Measurements from ENCODE around the genes SUOX, PTGES3 and NEMP1.

- PRO-cap, result bidirectional peak, plus-strand start at chr12:55997310, minus-strand start at chr12:55997138
Observed at GRCh38 chr12:55996976-55998048, at the start of gene SUOX. SUOX (plus strand) TSS chr12:55997276.

DNA sequence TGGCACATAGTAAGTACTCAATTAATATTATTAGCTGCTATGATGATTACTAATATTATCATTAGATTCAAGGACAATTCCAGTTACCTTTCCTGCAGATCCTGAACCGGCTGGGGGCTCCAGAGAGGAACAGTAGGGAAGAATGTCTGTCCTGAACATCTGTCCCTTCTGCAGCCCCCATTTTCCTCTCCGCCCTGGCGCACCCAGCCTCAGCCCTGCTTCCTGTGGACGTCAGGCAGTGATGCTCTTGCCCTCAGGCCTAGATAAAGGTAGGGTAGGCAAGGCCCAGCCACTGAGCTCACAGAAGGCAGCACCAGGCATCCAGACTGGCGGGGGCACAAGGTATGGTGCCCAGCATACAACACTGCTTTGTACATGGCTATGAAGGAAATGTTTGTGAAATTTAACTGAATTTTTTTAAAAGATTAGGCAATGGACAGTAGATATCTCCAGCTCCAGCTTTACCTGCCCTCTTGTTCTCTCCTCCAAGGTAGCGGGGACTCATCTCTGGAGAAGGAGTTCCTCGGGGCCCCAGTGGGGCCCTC lies 3.8 kb downstream of the IKZF4 start:
- PRO-cap, result no peak

DNA sequence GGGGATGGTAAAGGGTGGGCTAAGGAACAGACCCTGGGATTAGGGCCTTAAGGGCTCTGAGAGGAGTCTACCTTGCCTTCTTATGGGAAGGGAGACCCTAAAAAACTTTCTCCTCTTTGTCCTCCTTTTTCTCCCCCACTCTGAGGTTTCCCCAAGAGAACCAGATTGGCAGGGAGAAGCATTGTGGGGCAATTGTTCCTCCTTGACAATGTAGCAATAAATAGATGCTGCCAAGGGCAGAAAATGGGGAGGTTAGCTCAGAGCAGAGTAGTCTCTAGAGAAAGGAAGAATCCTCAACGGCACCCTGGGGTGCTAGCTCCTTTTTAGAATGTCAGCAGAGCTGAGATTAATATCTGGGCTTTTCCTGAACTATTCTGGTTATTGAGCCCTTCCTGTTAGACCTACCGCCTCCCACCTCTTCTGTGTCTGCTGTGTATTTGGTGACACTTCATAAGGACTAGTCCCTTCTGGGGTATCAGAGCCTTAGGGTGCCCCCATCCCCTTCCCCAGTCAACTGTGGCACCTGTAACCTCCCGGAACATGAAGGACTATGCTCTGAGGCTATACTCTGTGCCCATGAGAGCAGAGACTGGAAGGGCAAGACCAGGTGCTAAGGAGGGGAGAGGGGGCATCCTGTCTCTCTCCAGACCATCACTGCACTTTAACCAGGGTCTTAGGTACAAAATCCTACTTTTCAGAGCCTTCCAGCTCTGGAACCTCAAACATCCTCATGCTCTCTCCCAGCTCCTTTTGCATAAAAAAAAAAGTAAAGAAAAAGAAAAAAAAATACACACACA lies 4.4 kb upstream of the RPS26 start:
- PRO-cap, result no peak

DNA sequence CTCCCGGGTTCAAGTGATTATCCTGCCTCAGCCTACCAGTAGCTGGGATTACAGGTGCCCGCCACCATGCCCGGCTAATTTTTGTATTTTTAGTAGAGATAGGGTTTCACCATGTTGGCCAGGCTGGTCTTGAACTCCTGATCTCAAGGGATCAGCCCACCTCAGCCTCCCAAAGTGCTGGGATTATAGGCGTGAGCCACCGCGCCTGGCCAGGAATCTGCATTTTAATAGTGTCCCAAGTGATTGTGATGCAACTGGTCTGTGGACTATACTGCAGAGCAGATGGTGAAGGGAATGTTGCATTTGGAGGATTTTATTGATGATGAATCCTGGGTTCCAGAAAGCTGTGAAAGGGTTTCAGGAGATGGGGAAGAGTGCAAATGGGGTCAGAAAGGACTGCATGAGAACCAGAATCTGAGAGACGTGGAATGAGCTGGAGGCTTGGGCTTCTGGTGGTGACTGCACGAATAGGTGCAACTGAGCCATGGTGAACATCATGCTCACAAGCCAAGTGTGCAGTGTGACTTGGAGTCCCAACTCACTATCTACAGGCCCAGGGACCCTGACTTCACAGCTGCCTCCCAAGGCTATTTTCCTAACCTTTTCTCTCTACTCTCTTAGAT lies 4.4 kb downstream of the RPS26 start:
- PRO-cap, result no peak

- PRO-cap, result bidirectional peak, plus-strand start at chr12:56079112, minus-strand start at chr12:56079117; bidirectional peak, plus-strand start at chr12:56079340, minus-strand start at chr12:56079390; bidirectional peak, plus-strand start at chr12:56079568, minus-strand start at chr12:56079585
Observed at GRCh38 chr12:56078791-56079689, 925 bp upstream of the ERBB3 start.

GRCh38 chr12:56103891-56104240 lies 493 bp upstream of the PA2G4 start:
- PRO-cap, result unidirectional peak, plus-strand start at chr12:56103947; bidirectional peak, plus-strand start at chr12:56104082, minus-strand start at chr12:56104203

DNA sequence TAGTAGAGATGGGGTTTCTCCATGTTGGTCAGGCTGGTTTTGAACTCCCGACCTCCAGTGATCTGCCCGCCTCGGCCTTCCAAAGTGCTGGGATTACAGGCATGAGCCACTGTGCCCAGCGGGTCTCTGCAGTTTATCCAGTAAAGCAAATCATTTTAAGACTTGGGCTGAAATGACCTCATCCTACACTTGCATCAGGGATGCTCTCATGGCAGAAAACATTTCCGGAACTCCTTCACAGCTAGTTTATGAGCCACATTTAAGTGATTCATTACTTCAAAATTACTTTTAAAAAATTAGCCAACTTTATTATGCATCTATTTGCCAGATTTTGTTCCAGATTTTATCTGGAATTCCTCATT lies 7.5 kb upstream of the SMARCC2 start:
- PRO-cap, result no peak

DNA sequence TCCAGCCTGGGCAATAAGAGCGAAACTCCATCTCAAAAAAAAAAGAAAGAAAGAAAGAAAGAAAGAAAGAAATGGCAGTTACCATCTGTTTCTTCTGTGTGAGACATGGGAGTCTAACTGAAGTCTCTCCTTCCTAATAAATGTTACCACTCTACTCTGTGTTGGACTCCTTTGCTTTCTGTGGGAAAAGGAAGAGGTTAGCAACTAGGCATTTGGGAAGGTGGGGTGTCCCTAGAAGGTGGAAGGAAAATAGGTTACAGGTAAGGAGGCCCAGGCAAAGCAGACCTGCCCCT lies 204 bp upstream of the SLC39A5 start:
- PRO-cap, result no peak

DNA sequence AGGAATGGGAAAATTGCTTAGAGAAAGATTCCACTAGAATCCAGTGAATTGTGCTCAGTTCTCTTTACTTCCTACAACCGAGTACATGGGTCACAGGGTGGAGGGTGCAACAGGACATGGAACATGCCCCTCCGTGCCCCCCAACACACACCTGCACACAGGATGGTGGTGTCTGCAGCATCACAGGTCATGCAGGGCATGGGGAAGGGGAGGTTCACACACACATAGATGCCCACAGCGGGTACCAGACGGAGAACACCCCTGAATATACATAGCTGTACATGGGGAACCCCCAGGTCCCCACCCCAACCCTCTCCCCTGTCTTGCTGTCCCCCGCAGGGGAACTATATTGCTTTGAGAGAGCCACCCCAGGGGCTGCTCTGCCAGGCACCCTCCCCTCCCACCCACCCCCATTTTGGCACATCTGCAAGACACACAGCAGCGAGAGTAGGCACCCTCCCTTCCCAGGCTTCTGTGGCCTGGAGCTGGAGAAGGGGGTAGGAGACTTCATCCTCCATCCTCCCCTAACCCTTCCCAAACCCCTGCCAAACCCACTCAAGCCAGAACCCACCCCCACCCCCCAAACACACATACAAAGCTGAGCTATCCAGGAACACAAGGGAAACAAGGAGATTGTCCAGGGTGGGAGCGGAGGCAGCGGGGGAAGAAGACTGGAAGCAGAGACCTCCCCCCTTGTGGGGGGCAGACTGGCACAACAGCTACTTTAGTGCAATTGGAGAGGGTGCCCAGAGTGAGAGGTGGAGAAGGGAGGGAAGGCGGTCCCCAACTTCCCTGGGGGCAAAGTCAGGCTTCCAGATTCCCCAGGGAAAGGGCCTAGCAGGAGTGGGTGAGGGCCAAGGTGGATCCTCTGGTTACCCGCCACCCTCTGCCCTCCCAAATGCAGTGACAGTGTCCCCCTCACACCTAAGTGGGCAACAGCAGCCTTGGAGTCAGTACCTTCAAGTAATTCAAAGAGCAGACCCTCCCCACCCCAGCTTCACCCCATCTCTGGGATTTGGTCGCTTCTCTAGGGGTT lies 8.6 kb downstream of the SLC39A5 start:
- PRO-cap, result no peak

- PRO-cap, result no peak
Observed at GRCh38 chr12:56271042-56271981, 4.6 kb downstream of the COQ10A start.

GRCh38 chr12:56449710-56450237 lies 548 bp upstream of the TIMELESS start:
- PRO-cap, result no peak

DNA sequence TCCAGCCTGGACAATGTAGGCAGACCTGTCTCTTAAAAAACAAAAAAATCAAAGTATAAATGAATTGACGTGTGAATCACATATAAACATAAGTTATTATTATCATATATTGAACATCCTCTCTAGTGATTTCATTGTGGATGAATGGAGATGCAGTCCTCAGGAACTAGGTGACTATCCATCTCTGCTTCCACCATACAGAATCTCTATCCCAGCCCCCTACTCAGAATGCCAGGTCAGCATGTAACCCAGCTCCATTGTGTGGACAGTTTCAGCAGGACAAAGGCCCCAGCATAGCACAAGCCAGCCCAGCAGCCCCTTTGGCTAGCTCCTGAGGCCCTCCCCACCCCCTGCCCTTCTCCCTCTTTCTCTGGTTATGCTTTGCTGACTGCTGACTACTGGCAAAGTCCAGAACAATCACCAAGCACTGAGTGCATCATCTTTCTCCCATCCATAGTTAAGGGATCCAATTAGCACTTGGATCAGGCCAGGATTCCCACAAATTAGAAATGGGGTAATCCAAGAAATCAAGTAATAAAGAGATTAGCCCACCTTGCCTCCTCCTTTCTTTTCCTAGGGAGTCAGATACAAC lies 5.8 kb upstream of the SPRYD4 start:
- PRO-cap, result no peak

DNA sequence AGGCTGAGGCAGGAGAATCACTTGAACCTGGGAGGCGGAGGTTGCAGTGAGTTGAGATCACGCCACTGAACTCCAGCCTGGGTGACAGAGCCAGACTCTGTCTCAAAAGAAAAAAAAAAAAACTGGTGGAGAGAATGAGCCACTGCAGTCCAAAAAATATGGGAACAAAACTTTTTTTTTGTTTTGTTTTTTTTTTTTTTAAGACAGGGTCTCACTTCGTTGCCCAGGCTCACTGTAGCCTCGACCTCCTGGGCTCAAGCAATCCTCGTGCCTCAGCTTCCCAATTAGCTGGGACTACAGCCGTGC lies 3.7 kb upstream of the SPRYD4 start:
- PRO-cap, result no peak

GRCh38 chr12:56526659-56527200 lies 5.1 kb downstream of the RBMS2 start:
- PRO-cap, result bidirectional peak, plus-strand start at chr12:56526899, minus-strand start at chr12:56526786

- PRO-cap, result bidirectional peak, plus-strand start at chr12:56688070, minus-strand start at chr12:56688251; bidirectional peak, plus-strand start at chr12:56688570, minus-strand start at chr12:56688374
Observed at GRCh38 chr12:56687713-56688419, at the start of gene PTGES3. PTGES3 (minus strand) TSS chr12:56688284.

GRCh38 chr12:56725759-56726045 lies 603 bp upstream of the NACA start:
- PRO-cap, result no peak

- PRO-cap, result no peak
Observed at GRCh38 chr12:56760544-56760854, 2.6 kb upstream of the HSD17B6 start.

GRCh38 chr12:56801685-56802480 lies 38.8 kb downstream of the HSD17B6 start:
- PRO-cap, result no peak

GRCh38 chr12:57077835-57078601 lies 573 bp downstream of the NEMP1 start:
- PRO-cap, result no peak

GRCh38 chr12:57078602-57079402 lies at the start of gene NEMP1:
NEMP1 (minus strand) TSS chr12:57078791.
- PRO-cap, result unidirectional peak, minus-strand start at chr12:57078745; unidirectional peak, plus-strand start at chr12:57079117